Endothelial cell (in vitro differentiated cells): ENCODE measurements around the gene CYRIA.

DNA sequence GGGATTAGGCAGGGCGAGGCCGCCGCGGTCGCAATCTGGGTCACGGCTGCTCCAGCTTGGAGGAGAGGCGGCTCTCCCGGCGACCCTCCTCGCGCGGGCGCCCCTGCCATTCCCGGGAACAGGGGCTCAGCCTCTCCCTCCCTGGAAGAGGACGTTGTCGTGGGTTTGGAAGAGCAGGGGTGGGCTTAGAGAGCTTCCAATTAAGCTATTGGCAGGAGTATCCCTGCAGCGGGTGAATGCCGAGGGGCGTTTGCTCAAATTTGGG, 698 bp downstream of the MYCN start:
- PRO-cap, result no peak

DNA sequence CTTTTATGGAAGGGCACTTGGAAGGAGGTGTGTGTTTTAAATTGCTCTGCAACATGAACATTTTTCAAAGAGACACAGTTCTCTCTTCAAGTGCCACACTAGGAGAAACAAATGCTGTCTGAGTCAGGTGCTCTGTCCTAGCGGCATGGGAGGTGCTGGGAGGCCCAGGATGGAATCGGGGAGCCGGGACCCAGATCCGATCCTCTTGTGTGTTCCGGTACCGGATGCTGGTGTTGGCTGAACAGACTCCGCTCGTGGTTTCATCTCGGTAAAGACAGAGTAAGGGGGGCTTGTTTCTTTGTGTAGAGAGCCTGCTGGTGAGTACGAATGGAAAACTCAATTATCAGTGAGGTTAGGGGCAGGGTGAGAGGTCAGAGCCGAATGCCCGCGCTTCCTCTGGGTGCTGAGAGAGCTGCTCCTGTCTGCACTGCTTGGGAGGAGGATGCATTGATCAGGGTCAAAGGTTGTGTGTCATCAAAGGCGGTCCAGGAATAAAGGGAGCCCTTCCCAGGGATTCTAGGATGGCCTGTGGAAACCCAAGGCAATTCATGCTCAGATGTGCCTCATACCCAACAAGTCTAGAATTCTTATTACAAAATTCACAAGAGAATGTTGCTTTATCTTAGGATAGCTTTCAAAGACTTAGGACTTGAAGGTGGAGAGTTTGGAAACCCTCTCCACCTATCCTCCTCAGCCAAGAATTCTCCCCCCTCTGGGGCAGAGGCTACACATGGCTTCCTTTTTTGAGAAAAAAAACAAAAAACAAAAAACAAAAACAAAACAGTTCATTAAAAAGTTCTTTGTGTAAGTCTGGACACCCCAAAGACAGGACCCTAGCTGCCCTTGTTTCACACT, 143.9 kb downstream of the MYCN start:
- PRO-cap, result no peak

GRCh38 chr2:16550269-16550693, 115.4 kb downstream of the CYRIA start:
- PRO-cap, result no peak

- PRO-cap, result no peak
Observed at GRCh38 chr2:16602985-16604028, 62.3 kb downstream of the CYRIA start.

DNA sequence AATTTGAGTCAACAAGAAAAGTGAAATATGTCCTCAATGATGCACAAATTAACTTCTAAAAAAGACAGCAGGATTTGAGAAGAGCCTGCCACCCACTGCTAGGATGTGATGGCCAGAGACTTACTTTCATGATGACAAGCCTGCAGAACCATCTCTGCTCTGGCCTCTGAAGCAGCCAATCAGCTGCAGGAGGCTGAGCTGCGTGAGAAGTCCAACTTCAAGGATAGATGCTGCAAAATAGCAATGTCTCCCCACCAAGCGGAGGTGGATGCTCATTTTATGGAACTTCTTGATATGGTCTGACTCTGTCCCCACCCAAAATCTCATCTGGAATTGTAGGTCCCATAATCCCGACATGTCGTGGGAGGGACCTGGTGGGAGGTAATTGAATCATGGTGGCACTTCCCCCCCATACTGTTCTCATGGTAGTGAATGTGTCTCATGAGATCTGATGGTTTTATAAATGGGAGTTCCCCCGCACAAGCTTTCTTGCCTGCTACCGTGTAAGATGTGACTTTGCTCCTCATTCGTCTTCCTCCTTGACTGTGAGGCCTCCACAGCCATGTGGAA, 53.0 kb downstream of the CYRIA start:
- PRO-cap, result no peak

DNA sequence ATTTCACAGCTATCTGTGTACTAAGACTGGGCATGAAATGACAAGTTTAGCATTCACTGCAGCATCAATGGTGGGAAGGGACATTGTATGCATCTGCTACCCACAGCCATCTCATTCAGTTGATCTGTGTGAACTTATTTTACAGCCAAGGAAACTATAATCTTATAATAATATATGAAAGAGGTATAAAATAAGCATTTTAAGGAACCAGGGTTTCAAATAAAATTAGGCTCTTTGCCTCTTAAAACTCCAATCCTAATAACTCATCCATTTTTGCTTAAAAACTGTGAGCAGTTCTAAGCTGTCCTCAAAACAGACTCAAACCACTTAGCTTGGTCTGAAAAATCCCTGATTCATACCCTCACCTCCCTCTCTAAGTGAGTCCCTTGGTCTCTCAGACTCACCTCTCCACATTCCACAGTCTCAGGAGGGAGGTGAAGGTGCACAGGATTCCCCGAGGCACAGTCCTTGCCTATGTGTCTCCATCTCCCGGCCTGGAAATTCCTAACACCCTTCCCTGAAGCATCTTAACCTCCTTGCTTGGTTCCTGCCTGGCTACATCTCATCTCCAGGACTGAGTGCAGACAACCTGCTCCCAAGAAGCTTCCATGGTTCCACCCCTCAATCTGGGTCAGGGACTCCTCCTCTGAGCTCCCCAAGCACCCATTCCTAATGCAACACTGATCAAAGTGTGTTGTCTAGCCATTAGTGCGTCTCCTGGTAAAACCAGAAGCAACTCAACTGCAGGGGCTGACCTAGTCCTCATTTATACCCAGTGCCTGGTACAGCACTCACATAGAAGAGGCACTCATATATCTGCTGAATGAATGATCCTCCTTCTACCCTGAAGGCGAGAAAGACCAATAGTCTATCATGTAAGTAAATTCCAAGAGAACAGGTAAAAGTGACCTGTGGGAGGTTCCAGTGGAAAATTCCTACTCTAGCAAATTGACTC, 45.0 kb downstream of the CYRIA start:
- PRO-cap, result no peak

DNA sequence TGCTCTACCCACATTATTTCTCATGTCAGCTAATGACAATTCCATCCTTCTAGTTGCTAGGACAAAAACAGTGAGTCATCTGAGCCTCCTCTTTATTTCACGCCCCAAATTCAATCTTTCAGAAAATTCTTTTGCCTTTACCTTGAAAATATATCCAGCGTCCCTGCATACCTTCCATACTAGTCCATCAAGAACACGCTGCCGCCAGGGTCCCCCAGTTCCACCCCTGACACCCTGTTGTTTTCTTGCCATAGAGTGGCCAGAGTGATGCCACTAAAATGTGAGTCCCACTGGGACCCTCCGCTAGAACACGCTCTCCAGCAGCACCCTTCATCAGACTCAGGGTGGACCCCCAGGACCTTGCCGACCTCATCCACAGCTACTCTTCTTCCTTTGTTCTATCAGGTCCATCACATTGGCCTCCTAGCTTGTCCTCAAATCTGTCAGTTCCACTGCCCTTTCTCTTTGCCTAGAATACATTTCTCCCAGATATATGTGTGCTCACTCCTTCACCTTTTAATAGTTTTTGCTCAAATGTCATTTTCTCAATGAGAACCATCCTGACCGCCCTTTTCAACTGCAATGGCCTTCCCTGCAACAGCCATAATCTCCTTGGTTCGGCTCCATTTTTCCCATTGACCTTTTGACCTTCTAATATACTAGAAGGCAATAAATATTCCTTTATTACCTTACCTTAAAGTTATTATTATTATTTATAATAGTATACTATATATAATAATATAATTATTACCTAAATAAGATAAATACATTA, 23.2 kb downstream of the CYRIA start:
- PRO-cap, result no peak

DNA sequence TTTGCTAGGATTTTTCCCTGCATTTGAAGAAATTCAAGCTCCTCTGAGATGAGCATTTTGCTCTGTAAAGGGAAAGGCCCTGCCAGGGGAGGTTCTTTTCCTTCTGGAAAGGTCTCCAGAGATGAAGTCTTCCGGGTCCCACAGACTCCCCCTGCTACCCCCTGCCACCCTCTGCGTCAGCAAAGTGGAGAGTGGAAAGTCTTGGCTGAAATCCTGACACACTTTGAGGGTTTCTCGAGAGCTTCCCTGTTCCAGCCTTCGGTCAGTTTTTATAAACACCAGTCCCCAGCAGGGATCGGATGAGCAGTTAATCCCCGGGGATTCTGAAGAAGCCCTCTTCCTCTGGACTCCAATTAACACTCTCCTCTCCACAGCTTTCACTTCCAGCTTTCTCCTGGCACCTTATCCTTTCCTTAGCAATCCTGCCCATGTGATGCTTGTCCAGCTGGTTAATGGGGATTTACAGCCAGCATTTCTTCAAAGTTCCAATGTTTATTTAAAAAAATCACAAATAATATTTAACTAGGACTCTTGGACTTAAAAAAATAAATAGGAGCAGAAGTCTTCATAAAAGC, 13.1 kb downstream of the CYRIA start:
- PRO-cap, result no peak

- PRO-cap, result bidirectional peak, plus-strand start at chr2:16665989, minus-strand start at chr2:16665828
Observed at GRCh38 chr2:16665759-16666686, at the start of gene CYRIA. TSS of gene CYRIA (minus strand) at chr2:16665834.

- PRO-cap, result no peak
Observed at GRCh38 chr2:17700029-17700616, 53.5 kb downstream of the SMC6 start.

GRCh38 chr2:17751437-17751828, 2.2 kb downstream of the SMC6 start:
- PRO-cap, result no peak

DNA sequence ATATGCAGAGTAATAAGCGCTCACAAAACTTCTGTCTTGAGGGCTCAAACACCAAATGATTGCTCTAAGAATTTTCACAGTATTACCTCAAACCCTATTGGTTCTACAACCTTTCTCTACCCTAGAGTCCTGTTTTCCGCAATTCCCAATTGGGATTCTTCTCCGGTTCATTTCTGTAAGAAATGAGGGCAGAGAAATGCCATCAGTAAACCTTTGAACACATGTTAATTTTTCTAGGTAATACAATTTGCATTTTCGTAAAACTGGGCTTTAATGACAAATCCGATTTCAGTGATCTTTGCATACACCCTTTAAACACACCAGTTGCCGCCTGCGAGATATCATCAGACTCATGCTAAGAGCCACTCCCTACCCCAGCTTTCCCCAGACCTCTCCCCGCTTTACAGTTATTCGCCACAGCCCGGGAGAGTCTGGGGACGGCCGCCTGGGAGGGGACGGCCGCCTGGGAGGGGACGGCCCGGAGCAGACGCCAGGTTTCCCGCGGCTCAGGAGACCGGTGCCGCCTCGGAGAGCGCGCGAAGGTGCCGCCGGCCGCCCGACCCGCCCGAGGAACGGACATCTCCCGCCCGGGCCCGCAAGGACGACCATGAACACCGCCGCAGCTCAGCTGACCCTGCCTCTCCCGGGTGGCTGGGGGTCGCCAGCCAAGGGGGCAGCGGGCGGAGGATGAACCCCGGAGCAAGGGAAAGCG, 562 bp downstream of the SMC6 start:
- PRO-cap, result bidirectional peak, plus-strand start at position 417 of the sequence, minus-strand start at position 376 of the sequence; bidirectional peak, plus-strand start at position 579 of the sequence, minus-strand start at position 582 of the sequence

DNA sequence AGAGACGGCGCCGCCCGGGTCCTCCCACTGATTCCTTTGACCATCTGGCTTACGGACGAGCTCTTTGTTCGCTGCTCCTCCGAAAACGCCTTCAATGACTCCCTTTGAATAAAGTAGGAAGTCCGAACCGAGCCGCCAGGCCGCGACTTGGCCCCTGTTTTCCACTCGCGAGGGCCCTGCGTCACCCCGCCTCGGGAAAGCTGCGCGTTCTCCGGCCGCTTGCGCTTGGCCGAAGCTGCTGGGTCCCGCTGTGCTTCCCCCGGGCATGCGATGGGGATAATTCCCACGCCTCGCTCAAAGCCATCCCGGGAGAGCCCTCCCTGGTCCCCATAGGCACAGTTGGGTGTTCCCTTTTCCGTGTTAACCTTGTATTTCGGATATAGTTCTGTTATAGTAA, 426 bp downstream of the GEN1 start:
- PRO-cap, result bidirectional peak, plus-strand start at position 107 of the sequence, minus-strand start at position 46 of the sequence

GRCh38 chr2:17879163-17879956, 893 bp downstream of the KCNS3 start:
- PRO-cap, result bidirectional peak, plus-strand start at chr2:17879377, minus-strand start at chr2:17879264

GRCh38 chr2:18961884-18962364, 372.6 kb upstream of the NT5C1B start:
- PRO-cap, result no peak

DNA sequence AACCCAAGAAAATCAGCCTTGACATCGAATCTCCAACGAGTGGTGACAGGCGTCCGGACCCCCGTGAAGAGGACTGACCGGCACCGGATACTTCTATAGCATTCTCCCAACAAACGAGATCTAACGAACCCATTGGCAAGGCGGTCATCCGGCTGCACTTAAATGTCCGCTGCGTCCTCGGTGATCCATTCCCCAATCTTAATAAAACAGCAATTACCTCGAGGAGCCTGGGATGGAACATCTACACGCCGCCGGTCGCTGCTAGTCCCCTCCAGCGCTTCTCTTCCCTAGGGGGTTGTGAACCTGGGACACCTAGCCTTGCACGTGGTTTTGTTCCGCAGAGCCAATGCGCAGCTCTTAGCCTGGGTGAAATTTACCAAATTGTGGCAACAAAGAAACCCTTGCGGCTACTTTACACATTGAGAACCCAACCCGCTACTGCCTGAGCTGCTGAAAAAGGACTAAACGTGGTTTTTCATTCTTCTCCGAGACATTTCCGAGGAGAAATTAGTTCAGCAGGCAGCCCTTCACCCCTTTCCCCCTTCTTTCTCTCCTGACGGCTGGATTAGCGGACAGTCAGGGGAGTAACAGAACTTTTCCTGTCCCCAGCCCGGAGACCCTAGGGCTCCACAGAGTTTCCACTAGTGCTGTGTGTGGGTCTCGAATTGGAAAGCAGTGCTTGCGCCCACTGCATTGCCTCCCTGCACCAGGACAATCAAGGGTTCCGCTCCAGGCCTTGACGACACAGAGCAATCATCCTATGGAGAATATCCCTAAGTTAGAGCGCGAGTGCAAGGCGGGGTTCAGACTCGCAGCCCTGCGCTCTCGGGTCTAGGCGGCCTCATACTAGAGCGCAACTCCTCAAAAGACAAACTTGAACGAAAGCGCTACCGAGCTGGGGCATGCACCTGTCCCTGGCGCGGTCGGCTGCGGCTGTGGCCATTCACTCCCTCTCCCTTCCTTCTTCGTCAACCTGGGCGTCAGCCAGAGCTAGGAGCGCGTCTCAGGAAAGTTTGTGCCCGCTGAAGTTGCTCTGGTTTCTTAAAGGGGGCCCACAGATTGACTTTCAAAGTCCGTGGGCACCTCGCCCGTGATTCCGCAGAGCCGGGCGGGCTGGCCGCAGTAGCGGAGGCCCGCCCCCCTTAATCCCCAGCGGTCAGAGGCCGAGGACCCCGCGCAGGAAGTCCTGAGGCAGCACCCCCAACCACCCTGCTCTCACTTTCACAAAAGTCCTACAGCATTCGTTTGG, 1.0 kb downstream of the OSR1 start:
- PRO-cap, result no peak

DNA sequence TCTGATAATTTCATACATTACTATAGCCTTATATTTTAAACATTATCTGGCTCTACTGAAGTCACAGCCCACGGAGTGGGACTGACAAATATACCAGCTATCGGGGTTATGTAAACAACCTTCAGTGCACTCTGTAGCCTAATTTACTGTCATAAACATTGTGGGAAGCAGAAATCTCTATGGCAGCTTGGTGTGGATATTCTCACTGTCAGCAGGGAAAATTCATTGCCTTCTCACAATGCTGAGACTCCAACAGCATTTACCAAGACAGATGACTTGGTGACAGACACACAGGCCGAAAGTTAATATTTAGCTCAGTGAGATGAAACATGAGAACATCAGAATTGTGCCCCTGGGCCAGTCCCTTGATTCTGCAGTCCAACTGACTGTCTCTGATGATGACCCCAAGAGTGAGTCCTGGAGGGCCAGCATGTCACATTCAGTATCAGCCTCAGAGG, 146.0 kb upstream of the OSR1 start:
- PRO-cap, result no peak

DNA sequence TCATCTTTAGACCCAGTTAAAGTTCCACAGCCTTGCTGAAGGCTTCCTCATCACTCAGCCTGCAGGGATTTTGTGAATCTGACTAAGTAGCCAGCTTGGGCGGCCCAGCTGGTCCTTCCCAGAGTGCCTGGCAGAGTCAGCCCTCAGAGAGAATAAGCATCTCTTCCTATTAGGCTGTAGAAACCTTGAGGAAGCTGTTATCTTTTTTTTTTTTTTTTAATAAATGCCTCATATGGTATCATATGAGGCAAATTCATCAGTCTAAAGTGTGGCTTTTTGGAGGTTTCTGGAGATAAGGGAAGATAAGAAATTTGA, 263.5 kb downstream of the TTC32 start:
- PRO-cap, result no peak

- PRO-cap, result no peak
Observed at GRCh38 chr2:19738584-19739119, 163.1 kb downstream of the TTC32 start.

DNA sequence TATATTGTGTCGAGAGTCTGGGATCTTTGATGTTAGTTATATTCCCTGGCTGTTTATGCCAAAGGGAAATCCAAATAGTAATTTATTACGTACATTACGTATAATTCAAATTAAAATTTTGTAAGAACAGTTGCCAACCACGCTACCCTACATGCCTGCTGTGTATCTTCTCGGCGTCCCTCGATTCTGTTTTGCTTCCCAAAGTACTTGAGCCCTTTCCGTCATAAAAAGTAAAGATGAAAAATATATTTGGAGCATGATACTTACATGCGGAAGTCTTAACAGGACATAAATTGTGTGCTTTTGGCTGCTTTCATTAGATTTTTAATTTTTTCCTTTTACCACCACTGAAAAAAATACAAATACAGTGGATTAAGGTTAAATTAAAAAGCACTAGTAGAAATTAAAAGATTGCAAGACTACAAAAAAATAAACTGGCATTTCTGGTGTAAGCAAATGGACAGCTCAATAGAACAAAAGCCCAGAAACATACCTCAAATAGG, 701 bp upstream of the TTC32 start:
- PRO-cap, result unidirectional peak, minus-strand start at position 188 of the sequence